ENCODE measurements around a stretch of chr17.

DNA sequence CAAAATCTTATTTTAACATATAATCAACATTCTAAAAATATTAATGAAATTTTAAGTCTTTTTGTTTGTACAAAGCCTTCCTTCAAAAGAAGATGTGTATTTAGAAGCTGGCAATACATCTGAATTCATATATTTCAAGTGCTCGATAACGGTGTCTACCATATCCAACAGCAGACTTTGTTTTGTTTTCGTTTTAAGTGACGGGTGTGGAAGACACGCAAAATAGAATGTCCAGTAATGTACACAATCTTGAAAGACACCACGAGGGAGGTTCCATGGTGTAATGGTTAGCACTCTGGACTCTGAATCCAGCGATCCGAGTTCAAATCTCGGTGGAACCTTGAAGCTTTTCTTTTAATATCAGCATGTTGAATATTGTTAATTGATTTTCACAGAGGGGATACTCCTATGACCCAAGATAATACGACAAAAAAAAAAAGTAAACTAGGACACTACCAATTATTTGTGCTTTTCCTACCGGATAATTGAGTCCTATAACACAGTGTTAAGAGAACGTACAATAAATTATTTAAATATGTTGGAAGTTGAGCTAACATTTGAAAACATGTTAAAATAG lies 1.3 kb upstream of the ALOXE3 start:
- PRO-cap, 2 experiments = peak in 2 of 2 experiments; most common plus-strand start position 264 of the sequence (in 2)

DNA sequence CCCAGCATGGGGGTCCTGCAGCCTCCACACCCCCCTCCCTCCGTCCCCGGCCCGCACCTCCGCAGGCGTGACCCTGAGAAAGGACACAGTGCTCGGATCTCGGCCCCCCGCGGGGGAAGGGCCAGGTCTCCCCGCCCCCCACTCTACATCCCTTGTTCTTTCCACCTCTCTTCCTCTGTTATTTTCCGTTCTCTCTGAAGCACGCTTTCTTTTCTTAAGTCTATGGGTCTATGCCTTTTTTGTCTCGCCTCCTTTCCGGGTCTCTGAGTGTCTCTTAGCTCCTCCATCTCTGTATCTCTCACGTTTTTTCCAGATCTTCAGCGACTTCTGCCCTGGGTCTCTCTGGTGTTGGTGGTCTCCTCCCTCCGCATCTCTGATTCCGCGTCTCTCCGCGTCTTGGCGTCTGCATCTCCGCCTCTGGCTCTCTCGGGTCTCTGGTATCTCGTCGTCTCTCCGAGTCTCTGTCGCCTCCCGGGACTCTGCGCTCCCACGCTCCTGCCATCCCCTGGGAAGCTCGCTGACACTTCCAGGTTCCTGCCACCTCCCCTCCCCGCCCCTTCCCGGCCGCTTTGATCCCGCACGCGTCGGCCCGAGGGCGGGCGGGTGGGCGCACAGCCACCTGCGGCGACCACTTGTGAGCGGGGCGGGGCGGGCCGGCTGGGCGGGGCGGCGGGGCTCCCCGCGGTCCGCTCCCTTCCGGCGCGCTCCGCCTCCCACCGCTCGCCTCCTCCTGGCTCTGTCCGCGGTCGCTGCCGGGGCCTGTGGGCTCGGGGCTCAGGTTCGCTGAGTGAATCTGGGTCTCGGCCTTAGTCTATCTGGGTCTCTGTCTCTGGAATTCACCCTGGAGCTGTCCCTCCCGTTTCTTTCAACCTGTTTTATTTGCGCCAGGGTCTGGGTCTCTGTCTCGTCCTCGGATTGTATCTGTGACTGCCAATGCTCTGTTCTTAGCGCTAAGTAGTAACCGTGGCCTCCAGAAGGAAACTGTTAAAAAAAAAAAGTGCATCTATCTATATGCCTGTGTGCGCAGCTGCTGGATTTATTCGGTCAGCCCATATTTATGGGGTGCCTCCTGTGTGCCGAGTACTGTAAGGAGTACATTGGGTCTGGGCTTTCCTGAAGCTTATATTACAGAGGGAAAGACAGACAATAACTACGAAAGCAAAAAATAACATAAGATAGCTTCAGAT lies 2.5 kb upstream of the HES7 start:
- PRO-cap, 2 experiments = peak in 1 of 2 experiments; most common minus-strand start position 983 of the sequence (in 1)

DNA sequence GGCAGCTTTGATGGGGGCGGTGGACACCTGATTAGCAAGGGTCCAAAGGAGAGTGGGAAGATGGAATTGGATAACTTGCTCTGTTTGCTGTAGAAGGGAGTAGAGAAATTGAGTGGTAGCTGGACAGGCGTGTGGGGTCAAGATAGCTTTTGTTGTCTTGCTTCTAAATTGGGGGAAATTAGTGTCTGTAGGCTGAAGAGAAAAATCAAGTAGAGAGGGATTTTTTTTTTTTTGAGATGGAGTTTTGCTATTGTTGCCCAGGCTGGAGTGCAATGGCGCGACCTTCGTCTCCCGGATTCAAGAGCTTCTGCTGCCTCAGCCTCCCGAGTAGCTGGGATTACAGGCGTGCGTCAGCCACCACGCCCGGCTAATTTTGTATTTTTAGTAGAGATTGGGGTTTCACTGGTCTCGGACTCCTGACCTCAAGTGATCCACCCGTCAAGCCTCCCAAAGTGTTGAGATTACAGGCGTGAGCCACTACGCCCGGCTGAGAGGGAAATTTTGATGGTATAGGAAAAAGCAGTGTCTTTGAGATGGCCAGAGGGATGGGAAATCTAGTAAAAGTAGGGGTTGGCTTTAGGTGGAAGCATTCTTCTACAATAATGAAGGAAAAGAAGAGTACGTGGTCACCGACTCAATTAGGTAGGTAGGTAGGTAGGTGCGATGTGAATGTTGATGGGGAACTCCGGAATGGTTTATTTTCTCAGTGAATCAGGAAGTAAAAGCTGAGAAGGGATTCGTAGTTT lies 14.1 kb upstream of the HES7 start:
- PRO-cap, 2 experiments = no peak in any of the 2 experiments

DNA sequence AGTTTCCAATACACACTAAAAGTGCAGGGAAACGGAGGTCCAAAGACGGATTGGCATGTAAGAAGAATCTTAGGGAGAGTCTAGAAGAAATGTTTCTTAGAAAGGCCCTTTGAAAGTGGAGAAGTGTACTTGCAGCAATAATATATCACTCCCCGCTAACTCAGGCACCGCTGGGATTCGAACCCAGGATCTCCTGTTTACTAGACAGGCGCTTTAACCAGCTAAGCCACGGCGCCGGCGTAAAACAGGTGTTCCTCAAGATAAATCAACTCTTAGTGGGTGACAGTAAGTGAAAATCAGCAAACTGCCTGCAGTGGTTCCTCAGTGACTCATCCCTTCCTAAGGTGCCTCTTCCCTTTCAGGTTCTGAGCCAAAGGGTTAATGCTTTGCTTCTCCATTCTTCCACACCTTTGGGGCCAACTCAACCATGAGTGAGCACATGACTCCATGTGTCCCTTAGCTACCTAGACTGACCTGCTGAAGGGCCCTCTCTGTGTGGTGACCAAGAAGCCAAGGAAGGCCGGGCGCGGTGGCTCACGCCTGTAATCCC lies 12.8 kb downstream of the PER1 start:
- PRO-cap, 2 experiments = peak in 2 of 2 experiments; most common plus-strand start position 299 of the sequence (in 2); most common minus-strand start position 239 of the sequence (in 2)

- PRO-cap, 2 experiments = no peak in any of the 2 experiments
These were observed 1.7 kb downstream of the PER1 start for GRCh38 chr17:8150533-8150814.

GRCh38 chr17:8155995-8156643 lies 3.9 kb upstream of the PER1 start:
- PRO-cap, 2 experiments = peak in 2 of 2 experiments; most common minus-strand start chr17:8156329 (in 2)

DNA sequence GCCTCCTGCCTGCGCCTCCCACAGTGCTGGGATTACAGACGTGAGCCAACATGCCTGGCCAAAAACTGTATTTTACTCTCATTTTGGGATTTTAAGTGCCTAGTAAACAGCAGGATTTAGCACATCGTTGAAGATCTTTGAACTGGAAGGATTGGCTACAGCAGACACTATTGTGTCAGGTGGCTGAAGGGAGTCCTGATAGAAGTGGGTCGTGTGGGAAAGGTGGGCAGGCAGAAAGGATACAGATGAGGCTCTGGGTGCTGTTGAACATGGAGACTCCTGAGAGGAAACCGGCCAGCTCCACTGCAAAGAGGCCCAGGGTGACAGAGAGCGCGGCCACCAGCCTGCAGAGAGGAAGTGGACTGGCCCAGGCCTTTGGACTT lies 675 bp downstream of the TMEM107 start:
- PRO-cap, 2 experiments = no peak in any of the 2 experiments

DNA sequence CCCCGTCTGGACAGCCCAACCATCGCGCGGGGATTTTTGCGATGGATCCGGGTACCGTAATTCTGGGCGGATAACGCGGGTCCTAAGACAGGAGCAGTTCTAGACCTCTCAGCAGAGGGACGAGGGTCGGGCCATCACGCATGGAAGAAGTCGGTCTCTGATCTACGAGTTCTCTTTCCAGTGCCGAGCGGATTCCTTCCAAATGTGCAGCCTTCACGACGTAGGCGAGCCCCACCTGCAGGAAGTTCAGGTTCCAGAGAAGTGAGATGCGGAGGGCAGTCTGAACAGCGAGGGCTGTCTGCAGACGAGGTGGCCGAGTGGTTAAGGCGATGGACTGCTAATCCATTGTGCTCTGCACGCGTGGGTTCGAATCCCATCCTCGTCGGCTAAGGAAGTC lies 3.4 kb downstream of the BORCS6 start:
- PRO-cap, 2 experiments = peak in 2 of 2 experiments; most common plus-strand start position 297 of the sequence (in 2); most common minus-strand start position 159 of the sequence (in 2)

- PRO-cap, 2 experiments = no peak in any of the 2 experiments
These were observed 1.3 kb downstream of the RANGRF start for GRCh38 chr17:8289668-8290248.

- PRO-cap, 2 experiments = no peak in any of the 2 experiments
These were observed 2.2 kb downstream of the ARHGEF15 start for GRCh38 chr17:8312189-8312735.

DNA sequence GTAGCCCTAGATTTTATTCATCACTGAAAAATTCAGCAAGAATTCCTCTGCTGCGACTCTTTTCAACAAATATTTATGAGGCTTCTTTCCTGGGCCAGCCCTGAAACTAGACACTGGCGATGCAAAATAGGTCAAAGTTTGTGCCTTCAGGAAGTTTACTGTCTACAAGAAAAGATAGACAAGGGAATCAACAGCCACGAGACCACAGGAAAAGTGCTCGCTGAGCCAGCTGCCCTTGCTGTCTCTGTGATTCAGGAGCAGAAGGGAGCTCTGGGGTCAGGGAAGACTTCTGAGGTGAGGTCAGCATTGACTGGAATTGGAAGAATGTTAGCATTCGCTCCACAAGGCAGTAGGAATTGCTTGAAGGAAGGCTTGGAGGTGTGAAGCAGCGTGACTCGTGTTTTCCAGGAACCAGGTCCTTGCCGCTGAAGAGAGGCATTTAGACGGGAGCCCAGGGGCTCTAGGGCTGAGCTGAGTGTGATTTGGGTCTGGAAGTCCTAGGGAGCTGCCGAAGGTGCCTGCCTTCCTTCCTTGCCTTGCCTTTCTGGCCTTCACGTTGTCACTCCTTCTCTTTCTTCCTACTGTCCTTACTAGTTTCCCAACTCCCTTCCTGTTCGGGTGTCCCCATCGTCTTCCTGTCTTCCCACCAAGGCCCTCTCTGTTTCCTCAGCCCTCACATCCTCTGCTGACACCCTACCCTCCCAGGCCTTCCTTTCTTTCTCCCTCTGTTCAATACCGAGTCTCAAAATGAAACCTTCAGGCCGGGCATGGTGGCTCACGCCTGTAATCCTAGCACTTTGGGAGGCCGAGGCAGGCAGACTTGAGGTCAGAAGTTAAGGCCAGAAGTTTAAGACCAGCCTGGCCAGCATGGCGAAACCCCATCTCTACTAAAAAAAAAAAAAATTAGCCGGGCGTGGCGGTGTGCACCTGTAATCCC lies 2.1 kb upstream of the RPL26 start:
- PRO-cap, 2 experiments = no peak in any of the 2 experiments

- PRO-cap, 2 experiments = no peak in any of the 2 experiments
These were observed 10.8 kb upstream of the RNF222 start for GRCh38 chr17:8408300-8409023.

DNA sequence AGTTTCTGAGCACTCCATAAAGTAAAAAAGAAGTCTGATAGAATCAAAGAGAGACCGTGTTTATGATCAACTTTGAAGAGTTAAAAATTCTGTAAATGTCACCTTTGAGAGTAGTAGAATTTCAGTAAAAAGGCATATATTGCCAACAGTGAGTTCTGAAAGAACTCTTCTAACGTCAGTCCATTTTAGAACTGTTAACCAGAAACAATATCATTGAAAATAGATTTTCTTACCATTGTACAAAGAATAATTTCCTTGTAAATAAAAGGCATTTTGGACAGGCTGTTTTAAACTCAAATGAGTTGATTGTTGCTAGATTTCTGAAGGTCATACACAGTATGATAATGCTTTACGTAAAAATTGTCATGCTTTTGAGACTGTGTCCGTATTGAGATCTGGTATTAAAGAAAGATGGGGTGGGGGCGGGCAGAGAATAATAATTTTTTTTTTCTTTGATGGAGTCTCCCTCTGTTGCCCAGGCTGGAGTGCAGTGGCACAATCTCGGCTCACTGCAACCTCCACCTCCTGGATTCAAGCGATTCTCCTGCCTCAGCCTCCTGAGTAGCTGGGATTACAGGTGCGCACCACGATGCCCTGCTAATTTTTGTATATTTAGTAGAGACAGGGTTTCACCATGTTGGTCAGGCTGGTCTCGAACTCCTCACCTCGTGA lies 2.0 kb downstream of the NDEL1 start:
- PRO-cap, 2 experiments = no peak in any of the 2 experiments

- PRO-cap, 2 experiments = no peak in any of the 2 experiments
These were observed 70.5 kb downstream of the NDEL1 start for GRCh38 chr17:8506208-8506648.

- PRO-cap, 2 experiments = no peak in any of the 2 experiments
These were observed 40.0 kb upstream of the MYH10 start for GRCh38 chr17:8670510-8671000.

DNA sequence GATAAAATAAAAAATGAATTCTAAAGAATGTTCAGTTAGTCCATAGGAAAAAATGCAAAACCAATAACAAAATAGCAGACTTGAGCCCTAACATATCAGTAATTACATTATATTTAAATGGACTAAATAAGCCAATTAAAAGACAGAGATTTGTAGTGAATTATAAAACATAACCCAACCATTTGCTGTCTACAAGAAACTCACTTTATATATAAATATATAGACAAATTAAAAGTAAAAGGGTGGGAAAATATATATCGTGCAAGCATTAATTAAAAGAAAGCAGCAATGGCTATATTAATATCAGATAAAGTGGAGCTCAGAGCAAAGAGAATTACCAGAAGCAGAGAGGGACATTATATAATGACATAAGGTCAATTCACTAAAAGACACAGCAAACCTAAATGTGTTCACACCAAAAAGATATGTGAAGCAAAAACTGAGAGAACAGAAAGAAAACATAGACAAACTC lies 36.4 kb downstream of the PIK3R5 start:
- PRO-cap, 2 experiments = no peak in any of the 2 experiments

GRCh38 chr17:8960461-8961068 lies 4.9 kb downstream of the PIK3R5 start:
- PRO-cap, 2 experiments = no peak in any of the 2 experiments

DNA sequence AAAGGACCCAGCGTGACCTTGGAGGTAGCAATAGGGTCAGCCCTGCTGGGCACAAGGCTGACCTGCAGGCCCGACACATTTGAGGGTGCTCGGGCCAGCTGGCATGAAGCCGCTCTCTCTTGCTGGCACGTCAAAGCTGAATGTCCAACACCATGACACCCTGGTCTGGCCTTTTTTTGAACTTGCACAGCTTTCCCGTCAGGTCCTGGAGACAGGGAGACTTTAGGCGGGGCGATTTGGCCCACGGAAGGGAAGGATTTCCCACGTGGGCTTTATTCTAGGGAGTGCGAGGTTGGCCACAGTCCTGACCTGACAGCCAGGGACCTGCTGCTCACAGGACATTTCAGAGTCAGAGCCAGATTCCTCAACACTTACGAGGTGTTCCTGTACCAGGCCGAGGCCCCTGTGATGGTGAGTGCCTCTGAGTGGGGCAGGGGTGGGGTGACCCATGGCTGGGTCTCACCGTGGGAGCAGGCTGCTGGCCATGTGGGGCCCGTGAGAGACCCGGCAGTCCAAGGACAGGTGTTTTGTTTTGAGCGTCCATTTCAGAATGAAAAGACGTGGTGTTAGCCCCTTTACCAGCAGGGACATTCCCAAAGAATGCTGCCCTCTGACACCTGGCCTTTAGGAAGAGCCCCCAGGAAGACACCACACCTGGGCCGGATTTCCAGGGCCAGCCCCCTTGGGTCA lies 83.4 kb downstream of the NTN1 start:
- PRO-cap, 2 experiments = no peak in any of the 2 experiments

DNA sequence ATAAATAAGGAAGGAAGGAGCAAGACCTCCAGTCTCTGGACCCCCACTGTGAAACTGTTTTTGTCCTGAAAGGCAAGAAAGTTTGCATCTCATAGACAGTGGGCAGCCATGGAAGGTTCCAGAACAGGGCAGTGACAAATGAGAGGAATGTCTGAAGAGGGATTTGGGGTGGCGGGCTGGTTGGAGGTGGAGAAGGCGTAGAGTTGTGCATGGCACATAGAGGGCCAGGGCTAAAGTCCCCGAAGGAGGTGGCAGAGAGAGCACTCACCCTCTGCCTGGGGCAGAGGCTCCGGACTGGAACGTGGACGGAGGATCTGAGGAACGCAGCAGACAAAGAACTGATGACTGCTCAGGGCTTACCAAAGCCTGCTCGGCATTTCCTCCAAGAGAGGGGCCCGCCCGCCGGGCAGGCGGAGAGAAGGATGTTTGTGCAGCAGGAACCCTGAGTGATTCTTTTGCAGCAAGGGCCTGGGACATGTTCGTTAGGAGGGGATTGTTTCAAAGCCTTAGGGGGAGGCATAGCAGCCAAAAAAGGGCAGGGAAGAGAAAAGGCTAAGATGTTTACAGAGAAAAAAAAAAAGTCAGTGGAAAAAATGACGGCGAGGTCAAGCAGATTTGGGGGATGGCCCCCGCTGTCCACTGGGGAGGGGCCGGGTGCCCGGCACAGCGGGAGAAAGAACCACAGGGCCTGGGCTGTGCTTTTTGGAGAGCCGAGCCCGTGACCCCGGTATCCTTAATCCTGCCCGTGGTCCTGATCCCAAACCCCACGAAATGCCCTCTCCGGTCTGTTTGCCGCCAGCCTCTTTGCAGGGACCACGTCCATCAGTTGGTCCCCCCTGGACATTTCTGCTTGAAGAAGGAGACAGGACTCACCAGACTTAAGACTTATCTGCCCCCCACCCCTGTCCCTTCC lies 129.2 kb downstream of the NTN1 start:
- PRO-cap, 2 experiments = no peak in any of the 2 experiments

- PRO-cap, 2 experiments = peak in 2 of 2 experiments; most common plus-strand start chr17:9240194 (in 2); most common minus-strand start chr17:9240405 (in 2)
These were observed 218.7 kb downstream of the NTN1 start for GRCh38 chr17:9239767-9240618.

Measured in cytotoxic T cell (primary cell).